Renal cortical epithelial cell (primary cell): ENCODE data around the gene PHF20.

GRCh38 chr20:35038950-35039447 is 53.6 kb downstream of the TRPC4AP start:
- RRBS: no CpG with 5 or more reads among the region's 4 CpGs

GRCh38 chr20:35093328-35093650 is 682 bp upstream of the TRPC4AP start:
- RRBS: no CpG with 5 or more reads among the region's 3 CpGs

- RRBS: no CpG with 5 or more reads among the region's 8 CpGs
These were observed 27.0 kb downstream of the EDEM2 start for GRCh38 chr20:35120049-35120602.

DNA sequence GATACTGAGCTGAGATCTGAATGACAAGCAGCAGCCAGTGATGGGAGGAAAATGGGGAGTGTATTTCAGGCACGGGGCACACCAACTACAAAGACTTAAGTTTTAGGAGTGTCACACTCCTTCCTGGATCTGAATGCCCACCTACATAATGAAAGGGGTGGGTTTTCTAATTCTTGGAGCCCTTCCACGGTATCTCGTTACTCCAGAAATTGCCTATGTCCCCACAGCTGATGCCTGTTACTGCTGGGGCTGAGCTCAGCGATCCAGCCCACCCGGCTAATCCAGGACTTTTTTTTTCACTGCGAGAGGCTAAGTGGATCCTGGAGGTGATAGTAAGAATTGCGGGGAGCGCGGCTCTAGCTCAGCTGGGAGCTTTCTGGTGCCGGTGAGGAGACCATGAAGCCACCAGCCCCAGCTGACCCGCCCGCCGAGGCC is 775 bp downstream of the EDEM2 start:
- RRBS: no CpG with 5 or more reads among the region's 13 CpGs

GRCh38 chr20:35174604-35175271 is 2.9 kb downstream of the PROCR start:
- RRBS: no CpG with 5 or more reads among the region's 48 CpGs

- RRBS: no CpG with 5 or more reads among the region's 5 CpGs
These were observed 13.8 kb downstream of the MMP24OS start for GRCh38 chr20:35264079-35264505.

GRCh38 chr20:35575739-35576931 is 34.3 kb downstream of the ERGIC3 start:
- RRBS: no CpG with 5 or more reads among the region's 11 CpGs

- RRBS: no CpG with 5 or more reads among the region's 10 CpGs
These were observed 15.7 kb downstream of the SPAG4 start for GRCh38 chr20:35631195-35631926.

GRCh38 chr20:35698282-35698715 is 853 bp downstream of the NFS1 start:
- RRBS: no CpG with 5 or more reads among the region's 16 CpGs

GRCh38 chr20:35699711-35700297 is 599 bp downstream of the ROMO1 start:
- RRBS: 1% methylated on average over 8 of the region's 20 CpGs

- RRBS: no CpG with 5 or more reads among the region's 3 CpGs
These were observed 12.3 kb downstream of the ROMO1 start for GRCh38 chr20:35711590-35711904.

- RRBS: no CpG with 5 or more reads among the region's 14 CpGs
These were observed 14.2 kb downstream of the ROMO1 start for GRCh38 chr20:35713227-35714063.

- RRBS: 4% methylated on average over 50 of the region's 94 CpGs
These were observed at the start of gene PHF20 for GRCh38 chr20:35771563-35772655. TSS of gene PHF20 (plus strand) at chr20:35772015.

- RRBS: no CpG with 5 or more reads among the region's 5 CpGs
These were observed 47.3 kb downstream of the PHF20 start for GRCh38 chr20:35819206-35819512.

DNA sequence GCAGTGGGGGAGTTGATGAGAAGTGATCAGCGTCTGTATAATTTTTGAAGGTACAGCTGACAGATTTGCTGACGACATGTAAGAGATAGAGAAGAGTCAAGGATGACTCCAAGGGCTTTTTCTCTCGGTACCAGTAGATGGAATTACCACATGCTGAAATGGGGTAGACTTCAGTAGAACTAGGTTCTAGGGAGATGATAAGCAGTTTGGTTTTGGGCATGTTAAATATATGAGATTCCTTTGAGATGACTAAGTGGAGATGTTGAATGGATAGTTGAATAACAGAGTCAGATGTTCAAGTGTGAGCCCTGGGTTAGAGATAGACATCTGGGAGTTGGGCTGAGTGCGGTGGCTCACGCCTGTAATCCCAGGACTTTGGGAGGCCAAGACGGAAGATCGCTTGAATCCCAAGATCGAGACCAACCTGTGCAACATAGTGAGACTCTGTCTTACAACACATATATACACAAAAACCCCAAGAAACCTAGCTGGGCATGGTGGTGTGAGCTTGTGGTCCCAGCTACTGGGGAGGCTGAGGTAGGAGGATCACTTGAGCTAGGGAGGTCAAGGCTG is 50.1 kb downstream of the PHF20 start:
- RRBS: no CpG with 5 or more reads among the region's 8 CpGs

GRCh38 chr20:35951319-35951733 is 3.0 kb downstream of the SCAND1 start:
- RRBS: no CpG with 5 or more reads among the region's 7 CpGs

DNA sequence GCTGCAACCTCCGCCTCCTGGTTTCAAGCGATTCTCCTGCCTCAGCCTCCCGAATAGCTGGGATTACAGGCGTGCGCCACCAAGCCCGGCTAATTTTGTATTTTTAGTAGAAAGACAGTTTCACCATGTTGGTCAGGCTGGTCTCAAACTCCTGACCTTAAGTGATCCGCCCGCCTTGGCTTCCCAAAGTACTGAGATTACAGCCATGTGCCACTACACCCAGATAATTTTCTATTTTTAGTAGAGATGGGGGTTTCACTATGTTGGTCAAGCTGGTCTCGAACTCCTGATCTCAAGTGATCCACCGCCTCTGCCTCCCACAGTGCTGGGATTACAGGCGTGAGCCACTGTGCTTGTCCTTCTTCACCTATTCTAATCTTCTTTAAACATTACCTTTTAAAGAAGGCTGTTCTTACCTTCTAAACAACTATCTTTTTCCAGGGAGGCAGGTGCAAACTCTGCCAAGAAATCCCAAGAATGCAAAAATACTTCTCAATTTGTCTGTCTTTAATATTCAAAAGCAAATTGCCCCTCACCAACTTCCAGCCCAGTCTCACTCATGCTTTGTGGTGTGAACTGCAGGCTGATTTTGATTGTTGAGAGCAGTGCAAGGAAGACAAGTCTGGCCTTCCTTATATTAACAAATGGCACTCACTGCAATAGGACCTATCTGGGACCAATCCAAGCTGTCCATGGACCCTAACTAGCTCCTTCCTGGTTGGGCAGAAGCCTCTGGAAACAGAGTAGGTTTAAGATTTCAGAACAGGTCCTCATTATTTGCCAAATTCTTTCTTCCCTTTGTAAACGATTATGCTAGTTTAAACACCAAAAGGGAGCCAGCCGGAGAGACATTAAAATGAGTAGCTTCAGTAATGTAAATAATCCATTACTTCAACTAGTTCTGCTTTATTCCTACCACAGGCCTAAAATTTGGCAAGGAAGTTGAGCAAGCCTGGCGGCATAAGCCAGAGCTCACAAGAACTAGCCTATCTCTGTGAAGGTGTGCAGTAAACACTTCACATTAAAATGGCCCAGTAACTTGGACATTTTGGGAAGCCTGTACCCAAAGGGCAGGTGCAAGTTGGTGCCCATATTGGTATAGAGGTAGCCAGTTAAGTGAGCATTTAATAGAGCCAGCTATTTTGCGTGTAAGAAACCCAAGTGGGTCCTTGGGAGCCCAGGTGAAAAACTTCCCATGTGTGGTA is 1.6 kb downstream of the SCAND1 start:
- RRBS: no CpG with 5 or more reads among the region's 15 CpGs

GRCh38 chr20:36082578-36082997 is 72.0 kb upstream of the EPB41L1 start:
- RRBS: no CpG with 5 or more reads among the region's 6 CpGs

DNA sequence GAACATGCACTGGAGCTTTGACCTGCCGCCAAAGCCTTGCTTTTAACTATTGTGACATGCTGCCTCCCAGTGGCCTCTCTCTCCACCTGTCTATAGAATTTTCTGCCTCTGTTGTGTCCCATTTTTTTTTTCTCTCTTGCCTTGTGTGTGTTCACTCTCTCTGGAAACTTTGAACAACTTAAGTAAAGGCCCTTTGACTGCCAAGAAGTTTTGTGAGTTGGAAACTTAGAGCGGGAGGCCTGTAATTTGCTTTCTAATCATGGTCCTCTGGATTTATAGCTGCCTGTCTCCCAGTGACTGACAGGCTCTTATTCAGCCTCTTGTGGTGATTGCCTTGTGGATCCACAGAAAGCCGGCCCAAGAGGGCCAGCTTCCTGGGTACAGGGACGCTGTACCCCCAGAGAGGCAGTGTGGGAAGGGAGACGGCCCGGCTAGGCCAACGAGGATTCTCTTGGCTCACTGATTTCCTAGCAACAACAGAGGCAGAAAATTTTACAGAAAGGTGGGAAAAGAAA is 15.7 kb upstream of the EPB41L1 start:
- RRBS: 10% methylated on average over 4 of the region's 7 CpGs

DNA sequence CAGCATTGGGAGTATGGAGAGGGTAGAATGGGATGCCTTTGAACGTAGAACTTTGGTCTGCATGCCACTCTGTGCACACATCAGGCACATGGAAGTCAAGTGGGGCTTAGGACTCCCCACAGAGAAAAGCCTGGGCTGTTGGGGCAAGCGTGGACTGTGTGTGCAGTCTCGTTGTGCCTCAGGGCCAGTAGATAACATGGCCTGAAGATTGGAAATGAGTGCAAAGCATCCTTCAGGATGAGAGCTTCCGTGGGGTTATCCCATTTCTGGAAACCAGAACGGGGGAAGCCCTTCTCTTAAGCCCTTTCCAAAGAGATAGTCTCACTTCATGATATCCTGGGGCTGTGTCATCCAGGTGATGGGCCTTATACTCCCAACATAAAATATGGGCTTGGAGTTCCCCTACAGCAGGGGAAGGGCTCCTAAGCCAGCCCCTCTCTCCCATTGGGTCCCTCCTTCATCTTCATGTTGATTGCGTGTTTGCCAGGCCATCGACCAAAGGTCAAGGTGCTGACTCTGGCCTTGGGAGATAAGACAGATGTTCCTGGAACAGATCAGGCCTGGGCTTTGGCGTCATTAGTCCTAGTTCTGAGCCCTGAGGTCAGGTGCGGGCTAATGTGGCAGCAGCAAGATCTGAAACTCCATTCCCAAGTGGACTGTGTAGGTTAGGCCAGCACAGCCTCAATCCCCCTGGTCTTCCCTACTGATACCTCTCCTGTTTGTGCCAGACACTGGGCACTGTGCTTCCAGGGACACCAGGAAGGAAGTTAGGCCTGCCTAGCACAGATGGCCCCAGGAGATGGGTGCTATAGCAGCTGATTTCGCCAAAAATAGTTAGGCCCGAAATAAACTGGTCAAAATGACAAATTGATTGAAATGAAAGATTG is 28.5 kb downstream of the EPB41L1 start:
- RRBS: no CpG with 5 or more reads among the region's 11 CpGs